ENCODE data around the genes EIF2A and AADAC.

DNA sequence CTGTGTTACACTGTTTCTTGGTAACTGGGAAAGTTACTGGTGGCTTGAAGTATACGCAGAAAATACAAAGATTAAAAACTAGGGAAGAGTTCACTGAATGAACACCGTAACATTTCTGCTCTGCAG, 1.1 kb upstream of the PFN2 start:
- RRBS, 2 experiments: no CpG with 5 or more reads among the region's 2 CpGs

GRCh38 chr3:150267284-150267715, 140.8 kb upstream of the TSC22D2 start:
- RRBS, 2 experiments: no CpG with 5 or more reads among the region's 2 CpGs

- RRBS, 2 experiments: no CpG with 5 or more reads among the region's 9 CpGs
Observed at GRCh38 chr3:150371469-150372333, 36.4 kb upstream of the TSC22D2 start.

DNA sequence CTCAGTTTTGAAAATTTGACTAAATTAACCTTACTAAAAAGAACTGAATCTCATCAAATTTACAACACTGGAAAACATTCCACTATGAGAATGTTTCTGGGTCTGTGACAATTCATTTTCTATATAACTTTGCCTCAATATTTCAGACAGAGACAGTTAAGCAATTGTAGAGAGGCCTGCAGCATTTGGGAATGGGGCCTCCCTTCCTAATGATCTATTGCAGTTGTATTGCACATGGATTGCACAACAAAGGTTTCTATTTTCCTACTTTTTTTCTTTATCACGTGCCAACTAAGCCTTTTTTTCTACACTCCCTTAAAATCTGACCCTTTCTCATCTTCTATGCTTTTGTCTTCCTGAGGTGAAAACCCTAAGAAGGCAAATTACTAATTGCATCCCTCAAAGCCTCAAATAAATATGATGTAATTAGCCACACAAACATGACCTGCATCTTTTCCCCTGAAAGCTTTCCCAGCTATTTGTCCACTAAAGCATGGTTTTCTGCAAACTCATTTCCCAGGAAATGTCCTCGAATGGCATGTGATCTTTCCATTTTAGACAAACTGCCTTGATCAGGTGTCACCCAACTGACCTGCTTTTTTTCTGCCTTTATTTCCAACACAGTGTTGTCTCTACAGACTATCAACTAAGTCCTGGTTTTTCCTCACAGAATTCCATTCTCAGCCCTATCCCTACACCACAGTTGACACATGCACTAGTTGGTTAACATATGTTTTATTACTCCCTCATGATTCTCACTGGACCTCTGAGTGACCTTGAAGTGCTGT, 32.0 kb upstream of the TSC22D2 start:
- RRBS, 2 experiments: no CpG with 5 or more reads among the region's 2 CpGs

GRCh38 chr3:150384599-150385261, 23.4 kb upstream of the TSC22D2 start:
- RRBS, 2 experiments: no CpG with 5 or more reads among the region's 12 CpGs

- RRBS, 2 experiments: no CpG with 5 or more reads among the region's 4 CpGs
Observed at GRCh38 chr3:150411105-150411350, 2.9 kb downstream of the TSC22D2 start.

- RRBS, 2 experiments: no CpG with 5 or more reads among the region's 5 CpGs
Observed at GRCh38 chr3:150412379-150413167, 4.5 kb downstream of the TSC22D2 start.

- RRBS, 2 experiments: 0% methylated on average over 4 of the region's 28 CpGs; no CpG with 5 or more reads in 1 of the 2 experiments
Observed at GRCh38 chr3:150546577-150546858, at the start of gene EIF2A. TSS of gene EIF2A (plus strand) at chr3:150546787.

GRCh38 chr3:150612494-150612943, 9.4 kb downstream of the SELENOT start:
- RRBS, 2 experiments: no CpG with 5 or more reads among the region's 1 CpG

- RRBS, 2 experiments: no CpG with 5 or more reads among the region's 10 CpGs
Observed at GRCh38 chr3:150740703-150741358, 22.1 kb downstream of the SIAH2 start.

GRCh38 chr3:150742212-150742665, 20.7 kb downstream of the SIAH2 start:
- RRBS, 2 experiments: no CpG with 5 or more reads among the region's 18 CpGs

- RRBS, 2 experiments: no CpG with 5 or more reads among the region's 5 CpGs
Observed at GRCh38 chr3:150759106-150759964, 3.6 kb downstream of the SIAH2 start.

DNA sequence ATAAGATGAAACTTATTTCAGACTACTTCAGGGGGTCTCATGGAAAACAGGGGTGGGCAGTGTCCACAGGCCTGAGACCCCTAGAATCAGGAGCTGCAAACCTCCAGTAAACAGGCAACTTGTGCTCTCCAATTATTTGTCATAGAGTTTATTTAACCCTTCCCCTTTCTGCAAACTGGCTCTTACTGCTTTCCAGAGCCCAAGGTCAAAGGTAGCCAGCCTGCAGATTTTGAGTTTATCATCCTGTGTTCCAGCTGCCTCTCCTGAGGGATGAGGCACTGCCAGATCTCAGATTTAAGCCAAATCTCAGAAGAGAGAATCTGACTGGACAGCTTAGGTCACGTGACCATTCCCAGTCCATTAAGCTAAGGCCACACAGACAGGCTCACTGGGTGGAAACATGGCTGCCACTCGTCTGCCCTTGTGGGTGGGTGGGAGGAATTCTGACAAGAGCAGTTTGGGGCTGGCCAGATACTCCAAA, 8.6 kb upstream of the SIAH2 start:
- RRBS, 2 experiments: no CpG with 5 or more reads among the region's 2 CpGs

DNA sequence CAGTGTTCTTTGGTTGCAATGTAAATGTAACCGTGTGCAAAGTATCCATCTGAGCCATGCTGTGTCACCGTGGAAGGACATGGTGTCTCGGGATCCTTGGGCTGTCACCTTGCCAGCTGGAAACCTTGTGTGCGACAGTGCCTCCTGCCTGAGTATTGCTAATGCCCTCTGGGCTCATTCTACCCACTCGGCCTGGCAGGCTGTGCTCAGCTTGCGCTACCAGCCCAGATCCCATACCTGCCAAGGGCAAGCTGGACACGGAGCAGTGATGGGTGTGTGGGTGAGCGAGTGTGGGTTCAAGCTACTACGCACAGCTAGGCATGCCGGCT, 10.7 kb upstream of the SIAH2 start:
- RRBS, 2 experiments: no CpG with 5 or more reads among the region's 10 CpGs

DNA sequence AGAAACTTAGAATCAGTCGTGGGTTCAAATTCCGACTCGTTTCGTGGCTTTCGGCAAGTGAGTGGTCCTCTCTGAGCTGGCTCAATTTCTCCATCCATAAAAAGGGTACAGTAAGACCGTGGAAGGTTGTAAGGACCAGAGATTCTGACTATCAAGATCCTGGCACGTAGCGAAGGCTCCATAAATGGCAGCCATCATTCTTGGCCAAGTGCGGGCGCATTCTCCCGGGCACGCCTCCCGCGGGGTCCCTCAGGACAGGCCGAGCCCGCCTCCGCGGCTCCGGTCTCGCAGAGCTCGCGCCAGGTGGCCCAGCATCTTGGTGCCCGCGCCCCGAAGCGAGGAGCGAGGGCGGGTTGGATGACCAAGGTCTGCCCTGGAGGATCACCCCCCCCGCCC, 467 bp upstream of the MED12L start:
- RRBS, 2 experiments: 2 to 3% methylated on average over 9 of the region's 29 CpGs

- RRBS, 2 experiments: no CpG with 5 or more reads among the region's 2 CpGs
Observed at GRCh38 chr3:151202656-151203048, 364 bp downstream of the GPR171 start.

GRCh38 chr3:151230515-151231153, 27.6 kb upstream of the GPR171 start:
- RRBS, 2 experiments: no CpG with 5 or more reads among the region's 6 CpGs

GRCh38 chr3:151766560-151766953, 32.8 kb downstream of the AADACL2 start:
- RRBS, 2 experiments: no CpG with 5 or more reads among the region's 3 CpGs

DNA sequence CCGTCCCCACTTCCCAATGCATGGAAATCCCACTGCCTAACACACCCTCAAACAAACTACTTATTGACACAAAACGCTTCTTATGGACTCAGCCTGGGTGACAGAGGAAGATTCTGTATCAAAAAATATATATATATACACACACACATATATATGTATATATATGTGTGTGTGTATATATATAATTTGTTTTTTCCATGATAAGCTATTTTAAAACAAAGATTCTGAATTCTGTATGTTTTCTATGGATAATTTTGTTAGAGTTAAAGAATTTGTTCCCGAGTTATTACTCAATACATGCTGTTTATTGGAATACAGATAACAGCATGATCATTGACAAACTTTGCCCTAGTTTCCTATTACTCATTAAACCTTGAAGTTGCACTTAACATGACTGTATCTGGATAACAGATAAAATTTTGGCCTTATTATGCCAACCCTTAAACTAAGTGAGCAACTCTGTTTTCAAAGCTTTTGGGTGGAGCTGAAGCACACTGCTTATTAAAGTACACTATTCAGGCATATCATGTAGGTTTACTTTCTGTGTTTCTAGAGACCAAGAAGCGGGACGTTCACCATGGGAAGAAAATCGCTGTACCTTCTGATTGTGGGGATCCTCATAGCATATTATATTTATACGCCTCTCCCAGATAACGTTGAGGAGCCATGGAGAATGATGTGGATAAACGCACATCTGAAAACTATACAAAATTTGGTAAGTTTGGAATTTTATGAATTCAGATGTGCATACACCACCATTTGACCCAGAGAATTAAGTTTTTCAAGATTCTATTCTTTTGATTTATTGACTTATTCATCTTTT, at the start of gene AADAC:
TSS of gene AADAC (plus strand) at position 531 of the 823 bp plus-strand sequence.
- RRBS, 2 experiments: no CpG with 5 or more reads among the region's 9 CpGs

- RRBS, 2 experiments: no CpG with 5 or more reads among the region's 4 CpGs
Observed at GRCh38 chr3:151815884-151816832, 2.2 kb downstream of the AADAC start.